Measurements from ENCODE around the gene NCMAP.

DNA sequence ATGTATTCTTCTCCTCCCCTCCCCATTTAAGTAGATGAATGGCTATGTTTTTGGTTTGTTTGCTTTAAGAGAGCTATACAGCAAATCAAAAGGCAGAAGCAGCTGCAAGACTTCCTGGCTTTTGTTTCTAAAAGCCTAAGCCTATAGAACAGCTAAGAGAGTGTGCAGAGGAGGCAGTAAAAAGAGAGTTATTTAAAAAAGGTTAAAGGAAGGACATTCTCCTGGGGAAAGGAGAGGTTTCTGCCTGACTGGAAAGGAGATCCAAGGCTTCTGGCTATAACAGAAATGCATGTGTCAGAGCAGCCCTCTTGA is 20.3 kb downstream of the STPG1 start:
- CAGE, long polyA plus RNA = no peak

DNA sequence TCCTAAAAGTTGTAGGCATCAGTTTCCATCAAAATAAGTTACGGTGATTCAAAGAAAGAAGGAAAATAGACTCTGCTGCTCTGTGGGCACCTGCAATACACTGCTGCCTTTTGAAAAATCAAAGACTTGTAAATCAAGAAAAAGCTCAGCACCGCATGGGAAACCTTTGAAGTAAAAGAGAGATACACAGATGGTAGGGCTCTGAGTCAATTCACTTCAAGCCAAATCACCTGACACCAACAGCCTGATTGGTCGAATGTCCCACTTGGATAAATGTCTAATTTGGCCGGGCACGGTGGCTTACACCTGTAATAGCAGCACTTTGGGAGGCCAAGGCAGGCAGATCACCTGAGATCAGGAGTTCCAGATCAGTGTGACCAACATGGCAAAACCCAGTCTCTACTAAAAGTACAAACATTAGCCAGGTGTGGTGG is 19.2 kb upstream of the RCAN3 start:
- CAGE, long polyA plus RNA = no peak
- RRBS = no CpG with 5 or more reads among the region's 5 CpGs

DNA sequence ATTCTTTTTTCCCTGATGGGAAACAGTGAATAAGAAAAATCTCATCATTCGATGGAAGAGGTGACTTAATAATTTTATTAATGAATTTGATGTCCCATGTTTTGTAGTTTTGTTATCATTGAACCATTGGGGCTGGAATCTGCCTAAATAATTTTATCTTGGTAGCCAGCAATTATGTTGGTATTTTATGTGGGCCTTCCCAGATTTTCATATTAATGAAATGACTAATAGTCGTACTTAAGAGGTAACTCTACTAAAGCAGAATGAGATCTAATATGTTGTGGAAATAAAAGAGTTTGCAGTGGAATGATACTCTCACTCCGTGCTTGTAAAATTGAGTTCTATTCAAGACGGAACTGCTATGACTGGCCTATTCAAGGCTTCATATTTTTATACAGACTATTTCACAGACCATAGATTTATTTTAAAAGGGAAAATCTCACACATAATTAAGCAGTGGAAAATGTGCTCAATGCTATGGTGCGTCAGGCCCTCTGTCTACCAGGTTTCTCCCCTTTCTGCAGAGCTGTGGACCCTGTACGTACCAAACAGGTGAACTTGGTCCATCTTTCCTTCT is 16.5 kb upstream of the NCMAP start:
- CAGE, long polyA plus RNA = no peak
- RRBS = no CpG with 5 or more reads among the region's 6 CpGs

DNA sequence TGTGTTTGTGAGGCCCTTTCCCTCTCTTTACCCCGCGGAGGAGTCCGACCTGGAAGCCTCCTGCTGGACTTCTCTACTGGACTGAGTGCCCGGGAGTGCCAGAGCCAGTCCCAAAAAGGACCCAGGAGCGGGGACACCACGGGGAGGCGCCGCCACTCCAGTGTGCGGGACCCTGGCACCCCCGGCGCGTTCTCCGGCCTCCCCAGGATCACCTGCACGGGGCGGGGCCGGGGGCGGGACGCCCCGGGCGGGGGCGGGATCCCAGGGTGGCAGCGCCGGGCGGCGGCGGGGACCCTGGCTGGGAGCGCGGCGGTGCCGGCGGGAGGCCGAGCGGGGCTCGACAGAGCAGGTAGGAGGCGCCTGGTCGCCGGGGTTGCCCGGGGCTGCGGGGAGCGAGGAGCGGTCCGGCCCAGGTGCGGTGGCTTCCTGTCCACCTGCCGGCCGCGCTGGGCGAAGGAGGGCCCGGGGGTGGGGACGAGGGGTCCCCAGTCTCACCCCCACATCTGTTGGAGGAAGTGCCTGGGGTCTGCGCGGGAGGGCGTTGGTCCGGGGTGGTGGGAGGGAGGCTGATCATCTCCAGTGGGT is at the start of gene NCMAP:
TSS of gene NCMAP (plus strand) at position 267 of the 585 bp plus-strand sequence.
- CAGE, long polyA plus RNA = no peak
- RRBS = 7% methylated on average over 25 of the region's 53 CpGs

DNA sequence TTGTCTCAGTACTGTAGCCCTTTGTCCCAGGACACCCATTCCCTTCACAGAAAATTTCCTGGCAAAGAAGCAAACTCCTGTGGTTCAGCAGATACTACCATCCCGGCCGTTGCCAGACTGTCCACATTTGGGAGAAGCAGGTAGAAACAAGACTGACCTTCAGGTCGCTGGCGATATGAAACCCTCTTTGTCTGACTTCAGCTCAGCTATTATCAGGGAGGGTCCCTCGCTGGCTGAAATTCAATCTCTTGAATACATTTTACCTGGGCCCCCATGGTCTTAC is 23.6 kb upstream of the SRRM1 start:
- CAGE, long polyA plus RNA = no peak
- RRBS = no CpG with 5 or more reads among the region's 5 CpGs

- CAGE, long polyA plus RNA = no peak
- RRBS = no CpG with 5 or more reads among the region's 10 CpGs
These were observed 51.0 kb upstream of the CLIC4 start for GRCh38 chr1:24694112-24694836.

DNA sequence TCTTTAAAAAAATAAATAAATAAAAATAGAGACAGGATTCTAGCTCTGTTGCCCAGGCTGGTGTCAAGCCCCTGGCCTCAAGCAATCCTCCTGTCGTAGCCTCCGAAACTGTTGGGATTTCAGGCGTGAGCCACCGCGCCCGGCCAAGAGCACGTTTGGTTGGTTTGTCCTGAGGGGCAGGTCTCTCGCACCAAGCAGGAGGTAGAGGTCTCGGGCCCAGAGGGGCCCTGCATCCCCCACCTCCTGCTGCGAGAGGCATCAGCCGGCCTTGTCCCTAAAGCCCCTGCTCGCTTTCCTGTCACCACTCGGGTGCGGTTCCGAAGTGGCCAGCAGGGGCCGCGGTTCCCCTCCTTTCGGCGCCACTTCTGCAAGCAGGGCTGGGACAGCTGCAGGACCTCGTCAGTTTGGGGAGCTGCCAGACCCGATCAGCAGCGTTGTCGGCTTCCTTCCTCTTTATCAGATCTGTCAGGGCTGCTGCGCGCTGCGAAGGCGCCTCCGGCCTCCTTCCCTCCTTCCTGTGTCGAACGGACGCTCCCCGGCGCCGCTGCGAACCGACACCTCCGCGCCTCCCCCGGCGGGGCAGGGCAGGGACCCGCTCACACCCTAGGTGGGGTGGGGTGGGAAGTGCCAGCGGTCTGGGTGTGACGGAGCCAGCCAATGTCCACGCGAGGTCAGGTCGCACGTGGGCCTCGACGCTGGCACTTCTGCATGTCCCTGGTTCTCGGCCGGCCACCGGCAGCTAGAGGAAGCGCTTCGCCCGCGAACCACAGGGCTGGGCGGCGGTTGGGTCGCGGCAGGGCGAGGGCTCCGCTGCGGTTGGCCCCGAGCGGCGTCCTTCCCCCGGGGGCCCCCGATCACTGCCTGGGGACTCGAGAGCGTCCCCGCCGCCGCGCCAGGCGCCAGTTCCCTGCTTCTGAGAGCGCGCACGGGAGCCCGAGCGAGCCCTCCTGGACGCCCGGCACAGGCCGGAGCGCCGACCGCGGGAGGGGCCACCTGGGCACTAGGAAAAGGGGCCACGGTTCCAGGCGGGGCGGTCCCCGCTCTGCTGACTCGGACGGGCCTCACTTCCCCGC is 82.0 kb downstream of the RUNX3 start:
- CAGE, long polyA plus RNA = no peak
- RRBS = 7% methylated on average over 25 of the region's 94 CpGs

GRCh38 chr1:24927372-24928438 is 2.4 kb downstream of the RUNX3 start:
- CAGE, long polyA plus RNA = no peak
- RRBS = no CpG with 5 or more reads among the region's 26 CpGs

GRCh38 chr1:24929201-24930204 is 573 bp downstream of the RUNX3 start:
- CAGE, long polyA plus RNA = no peak
- RRBS = 4% methylated on average over 67 of the region's 137 CpGs

GRCh38 chr1:25029402-25029696 is 99.3 kb upstream of the RUNX3 start:
- CAGE, long polyA plus RNA = no peak
- RRBS = no CpG with 5 or more reads among the region's 7 CpGs

DNA sequence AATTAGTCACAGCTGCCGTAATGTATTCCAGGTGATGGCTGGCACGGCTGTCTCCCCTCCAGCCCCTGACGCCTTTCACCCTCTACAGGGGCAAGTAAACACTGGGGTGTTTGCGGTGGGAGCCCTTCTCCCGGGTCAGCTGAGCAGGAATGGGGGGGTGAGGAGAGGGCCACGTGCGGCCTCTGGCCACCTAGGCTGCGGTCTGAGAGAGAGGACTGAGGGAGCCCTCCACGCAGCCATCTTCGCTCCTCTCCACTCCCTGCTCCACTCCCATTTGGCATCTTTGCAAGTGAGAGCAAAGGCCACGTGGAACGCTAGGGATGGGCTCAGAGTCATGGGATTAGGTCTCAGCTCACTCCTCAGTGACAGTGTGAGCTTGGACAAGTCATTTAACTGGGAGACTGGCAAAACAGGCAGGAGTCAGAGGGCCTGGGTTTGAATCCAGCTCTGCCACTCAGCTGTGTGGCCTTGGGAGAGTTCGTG is 125.1 kb downstream of the SYF2 start:
- CAGE, long polyA plus RNA = no peak
- RRBS = no CpG with 5 or more reads among the region's 13 CpGs

- CAGE, long polyA plus RNA = no peak
- RRBS = no CpG with 5 or more reads among the region's 1 CpG
These were observed 122.7 kb downstream of the SYF2 start for GRCh38 chr1:25109607-25110055.

DNA sequence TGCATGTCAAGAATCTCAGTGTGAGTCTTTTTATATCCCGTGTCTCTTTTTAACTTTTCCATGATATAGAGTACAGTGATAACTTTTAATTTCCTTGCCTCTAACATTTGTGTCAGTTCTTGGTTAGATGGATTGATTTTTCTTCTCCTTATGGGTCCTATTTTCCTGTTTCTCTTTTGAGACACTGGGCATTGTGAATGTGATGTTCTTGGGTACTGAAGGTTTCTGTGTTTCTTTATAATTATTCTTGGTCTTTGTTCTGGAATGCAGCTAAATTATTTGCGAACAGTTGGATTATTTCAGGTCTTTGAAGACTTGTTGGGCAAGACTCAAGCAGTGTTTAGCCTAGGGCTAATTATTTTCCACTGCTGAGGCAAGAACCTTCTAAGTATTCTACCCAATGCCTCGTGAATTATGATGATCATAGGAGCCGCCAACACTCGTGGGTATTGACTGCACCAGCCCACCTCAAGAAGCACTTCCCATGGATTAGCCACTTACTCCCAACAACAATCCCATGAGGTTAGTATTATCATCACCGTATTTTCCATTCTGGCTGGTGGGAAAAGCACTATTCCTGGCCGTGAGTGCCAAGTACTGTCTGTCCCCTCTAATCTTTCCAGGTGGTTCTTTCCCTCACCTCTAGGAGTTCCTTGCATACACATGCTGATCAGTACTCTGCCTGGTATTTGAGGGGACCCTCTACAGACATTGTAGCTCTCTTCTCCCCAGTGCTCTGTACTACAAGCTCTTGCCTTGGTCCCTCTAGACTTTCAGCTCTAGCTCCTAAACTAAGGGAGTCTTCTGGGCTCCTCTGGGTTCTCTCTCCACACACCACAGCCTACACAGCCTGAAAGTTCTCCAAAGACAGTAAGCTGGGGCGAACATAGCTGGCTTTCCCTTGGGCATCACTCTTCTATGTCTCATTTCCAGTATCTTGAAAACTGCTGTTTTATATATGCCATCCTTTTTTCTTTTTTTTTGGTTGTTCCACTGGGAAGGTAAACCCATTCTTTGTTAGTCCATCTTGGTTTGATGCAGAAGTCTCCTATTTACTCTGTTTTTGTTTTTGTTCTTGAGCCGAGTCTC is 13.2 kb downstream of the SYF2 start:
- CAGE, long polyA plus RNA = no peak
- RRBS = no CpG with 5 or more reads among the region's 9 CpGs

DNA sequence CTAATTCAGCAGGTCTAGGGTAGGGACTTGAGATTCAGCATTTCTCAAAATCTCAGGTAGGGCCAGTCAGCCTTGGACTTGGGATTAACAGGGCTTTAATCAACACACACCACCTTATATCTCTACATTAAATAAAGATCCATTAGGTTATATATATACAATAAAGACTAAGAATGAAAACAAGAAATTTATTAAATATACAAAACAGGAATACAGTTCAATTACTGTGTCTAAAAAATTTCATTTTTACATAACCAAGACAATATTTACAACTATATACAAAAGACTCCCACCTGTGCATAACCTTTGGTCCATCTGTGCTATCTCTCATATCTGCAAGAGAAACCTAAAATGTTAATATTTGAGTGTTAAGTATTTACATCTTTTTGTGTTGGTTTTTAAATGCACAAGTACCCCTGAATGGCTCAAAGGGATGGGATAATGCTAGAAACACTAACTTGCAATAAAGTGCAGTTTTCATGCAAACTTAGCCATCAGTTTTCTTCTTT is 5.1 kb downstream of the RSRP1 start:
- CAGE, long polyA plus RNA = no peak

GRCh38 chr1:25544352-25544807 is 974 bp downstream of the LDLRAP1 start:
- CAGE, long polyA plus RNA = no peak
- RRBS = 8% methylated on average over 4 of the region's 18 CpGs

- CAGE, long polyA plus RNA = no peak
- RRBS = 58% methylated on average over 12 of the region's 37 CpGs
These were observed 28.4 kb upstream of the SELENON start for GRCh38 chr1:25771239-25772428.

- CAGE, long polyA plus RNA = no peak
- RRBS = no CpG with 5 or more reads among the region's 14 CpGs
These were observed 978 bp downstream of the SELENON start for GRCh38 chr1:25800909-25801433.

DNA sequence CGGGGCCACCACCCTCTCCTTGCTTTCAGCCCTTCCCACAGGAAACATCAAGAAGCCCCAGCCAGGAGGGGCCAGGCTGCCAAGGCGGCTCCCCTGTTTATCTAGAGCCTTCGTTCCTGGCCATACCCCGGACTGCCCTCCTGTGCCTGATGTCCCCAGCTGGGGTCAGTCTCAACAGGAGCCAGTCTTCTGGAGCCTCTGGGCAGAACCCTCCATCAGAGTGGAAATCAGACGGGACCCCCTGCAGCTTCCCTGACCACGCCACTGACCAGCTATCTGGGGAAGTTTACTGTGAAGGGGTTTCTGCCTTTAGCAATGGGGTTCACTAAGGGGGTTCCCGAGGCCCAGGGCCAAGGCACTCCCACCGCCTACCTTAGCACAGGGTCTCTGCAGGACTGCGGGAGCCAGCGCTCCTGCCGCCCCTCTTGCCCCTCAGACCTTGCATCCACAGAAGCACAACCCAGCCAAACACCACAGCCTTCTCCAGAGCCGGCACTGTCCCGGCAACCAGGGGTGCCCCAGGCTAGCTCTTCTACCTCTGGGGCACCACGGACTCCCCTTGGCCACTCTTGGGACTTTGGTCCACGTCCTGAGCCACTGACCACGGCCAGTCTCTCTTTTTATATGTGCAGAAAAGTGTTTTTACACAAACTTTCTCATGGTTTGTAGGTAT is 3.5 kb upstream of the MTFR1L start:
- CAGE, long polyA plus RNA = no peak
- RRBS = no CpG with 5 or more reads among the region's 16 CpGs

DNA sequence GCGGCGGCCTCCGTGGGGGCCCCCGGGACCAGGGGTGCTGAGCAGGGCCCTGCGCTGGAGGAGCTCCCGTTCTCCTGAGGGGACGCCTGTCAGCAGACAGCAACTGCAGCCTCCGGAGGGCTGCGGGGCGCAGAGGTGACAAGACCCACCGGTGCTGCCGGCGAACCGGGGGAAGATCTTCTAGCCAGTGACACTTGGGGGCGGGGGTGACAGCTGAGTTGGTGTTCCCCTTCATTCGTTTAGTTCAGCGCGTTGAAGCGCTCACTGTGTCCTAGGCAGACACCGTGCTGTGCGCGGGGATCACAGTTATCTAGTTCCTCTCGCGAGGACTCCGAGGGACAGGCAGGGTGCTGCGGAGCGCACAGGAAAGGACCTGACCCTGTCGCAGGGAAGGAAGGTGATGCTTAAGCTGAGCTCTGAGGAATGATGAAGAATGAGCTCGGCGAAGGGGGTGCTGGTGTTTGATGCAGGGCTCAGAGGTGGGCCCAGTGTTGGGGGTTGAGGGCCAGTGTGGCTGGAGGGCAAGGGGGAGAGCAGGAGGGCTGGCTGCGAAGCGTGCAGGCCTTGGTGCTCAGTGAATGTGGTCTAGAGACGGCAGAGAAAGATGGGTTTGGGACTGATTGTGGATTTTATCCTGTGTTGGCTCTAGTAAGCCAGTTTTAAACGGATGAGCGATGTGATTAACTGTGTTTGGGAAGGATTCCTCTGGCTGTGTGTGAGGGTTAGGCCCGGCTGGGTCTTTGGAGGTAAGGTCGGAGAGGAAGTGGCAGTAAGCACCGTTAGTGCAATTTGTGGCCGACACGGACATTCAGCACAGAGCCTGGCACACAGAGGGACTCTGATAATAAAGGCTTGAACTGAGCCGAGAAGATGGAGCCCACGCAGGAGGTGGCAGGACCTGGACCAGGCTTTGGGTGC is 1.0 kb downstream of the MTFR1L start:
- CAGE, long polyA plus RNA = no peak
- RRBS = 1% methylated on average over 7 of the region's 42 CpGs

GRCh38 chr1:25900523-25901187 is 5.6 kb downstream of the STMN1 start:
- CAGE, long polyA plus RNA = no peak
- RRBS = no CpG with 5 or more reads among the region's 3 CpGs

Measured in AG04450 (cell line).